ENCODE results near the genes BMPR1A and MMRN2.

GRCh38 chr10:85791346-85791760 lies 575.2 kb downstream of the GRID1 start:
- PRO-cap: no peak

GRCh38 chr10:86499723-86500980 lies 21.4 kb downstream of the WAPL start:
- PRO-cap: no peak

DNA sequence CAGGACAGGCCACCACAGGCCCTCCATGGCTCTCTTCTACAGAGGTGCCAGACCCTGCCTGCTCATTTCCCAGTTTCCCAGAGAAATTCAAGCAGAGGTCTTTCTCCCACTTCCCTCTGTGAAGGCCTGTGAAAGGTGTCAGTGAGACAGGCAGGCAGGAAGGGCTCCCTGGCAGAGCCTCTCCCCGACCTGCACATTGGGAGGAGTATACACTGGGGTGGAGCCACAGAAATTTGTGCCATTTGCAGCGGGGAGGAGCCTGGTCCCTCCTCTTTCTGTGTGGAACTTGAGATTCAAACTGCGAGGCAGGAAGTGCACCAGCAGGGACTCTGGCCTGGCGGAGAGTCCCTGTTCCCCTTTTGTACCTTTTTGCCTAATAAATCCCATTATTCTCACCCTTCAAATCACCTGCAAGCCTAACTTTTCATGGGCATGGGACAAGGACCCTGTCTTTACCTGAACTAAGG lies 54.6 kb upstream of the OPN4 start:
- PRO-cap: no peak

DNA sequence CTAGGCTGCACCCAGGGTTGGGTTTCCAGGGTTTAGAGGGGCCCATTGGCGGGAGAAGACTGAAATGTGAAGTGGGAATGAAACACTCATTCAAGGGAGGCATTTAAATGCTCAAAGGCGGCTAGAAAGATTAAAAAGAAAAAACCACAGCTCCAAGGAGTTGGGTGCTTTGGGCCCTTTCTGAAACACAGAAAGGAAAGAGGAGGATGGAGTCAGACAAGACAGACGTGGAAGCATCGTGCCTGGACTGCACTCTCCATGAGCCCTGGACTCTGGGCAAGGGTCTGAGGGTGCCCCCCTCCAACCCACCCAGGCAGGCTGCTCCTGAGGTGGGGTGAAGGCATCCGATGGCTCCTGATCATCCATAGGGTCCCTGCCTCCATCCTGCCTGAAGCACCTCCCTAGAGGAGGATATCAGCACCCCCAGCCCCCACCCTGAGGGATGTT lies 6.3 kb downstream of the LDB3 start:
- PRO-cap: no peak

GRCh38 chr10:86756384-86757213 lies at the start of gene BMPR1A:
Gene BMPR1A (plus strand): TSS chr10:86756619.
- PRO-cap: bidirectional peak, plus-strand start at chr10:86756619, minus-strand start at chr10:86756438

- PRO-cap: no peak
Observed at GRCh38 chr10:86957380-86958207, at the start of gene MMRN2. Gene MMRN2 (minus strand): TSS chr10:86957615.

DNA sequence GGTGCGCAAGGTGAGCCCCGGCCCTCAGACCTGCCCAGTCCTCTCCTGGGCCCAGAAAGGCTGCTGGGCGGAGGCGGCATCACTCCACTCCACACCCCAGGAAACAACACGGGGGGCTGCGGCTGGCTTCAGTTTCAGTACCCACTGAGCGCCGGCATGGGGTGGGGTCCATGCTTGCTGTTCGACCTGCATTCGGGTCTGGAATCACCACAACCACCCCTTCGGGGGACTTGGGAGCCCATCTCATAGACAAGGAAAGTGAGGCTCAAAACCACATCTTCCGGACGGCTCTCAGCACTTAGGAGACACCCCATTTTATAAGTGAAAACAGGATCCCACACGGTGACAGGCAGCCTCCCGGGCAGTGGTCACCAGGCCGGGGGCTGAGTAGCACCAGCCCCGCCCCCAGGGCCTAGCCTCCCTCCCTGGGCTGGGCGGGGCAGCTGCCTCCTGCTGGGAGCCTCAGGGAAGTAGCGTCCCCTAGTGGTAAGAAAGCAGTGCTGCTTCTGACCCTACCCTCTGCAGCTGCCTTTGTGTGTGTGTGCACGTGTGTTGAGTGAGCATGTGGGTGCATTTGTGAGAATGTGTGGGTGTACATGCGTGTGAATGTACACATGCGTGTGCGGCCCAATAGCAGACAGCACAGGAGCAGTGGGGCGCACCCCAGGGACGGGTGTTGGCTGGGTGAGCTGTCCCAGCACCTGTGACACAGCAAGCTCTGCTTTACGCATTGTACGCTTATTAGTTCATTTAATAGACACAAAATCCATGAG lies 1.9 kb downstream of the SNCG start:
- PRO-cap: no peak

DNA sequence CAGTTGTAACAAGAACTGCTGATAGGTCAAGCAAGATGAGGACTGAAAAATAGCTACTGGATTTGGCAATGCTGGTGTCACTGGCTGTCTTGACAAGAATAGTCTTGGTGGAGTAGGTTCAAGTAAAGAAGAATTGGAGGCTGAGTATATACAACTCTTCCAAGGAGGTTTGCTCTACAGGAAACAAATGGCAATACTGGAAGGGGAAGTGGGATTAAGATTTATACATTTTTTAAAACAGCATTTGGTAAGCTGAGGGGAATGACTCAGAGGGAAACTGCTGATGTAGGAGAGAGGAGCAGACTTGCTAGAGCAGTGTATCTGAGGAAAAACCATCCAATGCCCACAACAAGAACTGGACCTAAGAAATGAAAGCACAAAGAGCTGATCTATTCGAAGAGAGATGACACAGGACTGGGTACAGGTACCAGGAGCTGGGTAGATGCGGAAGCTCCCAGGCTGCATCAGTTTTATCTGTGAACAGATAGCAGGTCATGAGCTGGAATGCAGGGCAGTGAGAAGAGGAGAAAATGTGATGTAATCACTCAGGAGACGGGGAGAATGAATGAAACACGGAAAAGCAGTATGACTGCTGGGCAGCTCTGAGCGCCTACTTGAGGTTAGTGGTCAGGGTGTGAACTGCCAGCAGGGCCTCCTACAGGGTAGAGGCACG lies 34.5 kb downstream of the FAM25A start:
- PRO-cap: no peak

- PRO-cap: no peak
Observed at GRCh38 chr10:87082910-87083660, 11.6 kb downstream of the GLUD1 start.

GRCh38 chr10:87083733-87084266 lies 10.8 kb downstream of the GLUD1 start:
- PRO-cap: no peak

GRCh38 chr10:87116090-87117026 lies 21.4 kb downstream of the SHLD2 start:
- PRO-cap: no peak

GRCh38 chr10:87505770-87506441 lies 1.2 kb downstream of the MINPP1 start:
- PRO-cap: no peak

- PRO-cap: no peak
Observed at GRCh38 chr10:87532373-87532681, 27.6 kb downstream of the MINPP1 start.

DNA sequence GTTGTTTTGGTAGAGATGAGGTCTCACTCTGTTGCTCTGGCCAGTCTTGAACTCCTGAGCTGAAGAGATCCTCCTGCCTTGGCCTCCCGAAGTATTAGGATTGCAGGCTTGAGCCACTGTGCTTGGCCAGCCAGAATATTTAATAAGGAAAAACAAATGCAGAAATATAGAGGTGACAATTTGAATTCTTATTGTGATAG lies 4.3 kb downstream of the PAPSS2 start:
- PRO-cap: no peak

DNA sequence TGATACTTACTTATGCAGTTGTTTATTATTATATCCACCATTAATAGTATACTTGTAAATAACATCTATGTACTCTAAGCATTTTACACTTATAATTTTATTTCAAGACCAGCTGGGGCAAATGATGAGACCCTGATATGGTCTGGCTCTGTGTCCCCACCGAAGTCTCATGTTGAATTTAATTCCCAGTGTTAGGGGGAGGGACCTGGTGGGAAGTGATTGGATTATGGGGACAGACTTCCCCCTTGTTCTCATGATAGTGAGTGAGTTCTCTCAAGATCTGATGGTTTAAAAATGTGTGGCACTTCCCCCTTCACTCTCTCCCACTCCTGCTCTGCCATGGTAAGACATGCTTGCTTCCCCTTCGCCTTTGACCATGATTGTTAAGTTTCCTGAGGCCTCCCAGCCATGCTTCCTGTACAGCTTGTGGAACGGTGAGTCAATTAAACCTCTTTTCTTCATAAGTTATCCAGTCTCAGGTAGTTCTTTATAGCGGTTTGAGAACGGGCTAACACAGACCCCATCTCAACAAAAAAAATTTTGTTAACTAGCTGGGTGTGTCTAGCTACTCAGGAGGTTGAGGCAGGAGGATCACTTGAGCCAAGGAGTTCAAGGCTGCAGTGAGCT lies 57.9 kb downstream of the ATAD1 start:
- PRO-cap: no peak

DNA sequence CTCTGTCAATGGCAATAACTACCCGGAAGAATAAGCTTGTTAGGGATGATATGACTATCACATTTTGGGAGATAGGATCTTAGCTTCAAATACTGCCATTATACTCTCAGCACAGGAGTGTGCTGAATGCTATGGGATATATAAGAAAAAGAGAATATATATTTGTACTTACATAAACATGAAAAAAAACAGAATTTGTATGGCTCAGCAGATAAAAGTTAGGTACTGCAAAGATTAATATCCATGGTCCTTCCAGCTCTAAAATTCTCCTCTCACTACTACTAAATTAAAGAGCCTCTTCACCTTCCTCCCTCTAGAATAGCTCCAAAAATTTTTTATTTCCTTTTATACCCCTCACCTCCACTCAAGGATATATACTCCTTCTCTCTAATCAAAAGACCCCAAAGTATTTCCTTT lies 2.6 kb downstream of the ATAD1 start:
- PRO-cap: no peak

DNA sequence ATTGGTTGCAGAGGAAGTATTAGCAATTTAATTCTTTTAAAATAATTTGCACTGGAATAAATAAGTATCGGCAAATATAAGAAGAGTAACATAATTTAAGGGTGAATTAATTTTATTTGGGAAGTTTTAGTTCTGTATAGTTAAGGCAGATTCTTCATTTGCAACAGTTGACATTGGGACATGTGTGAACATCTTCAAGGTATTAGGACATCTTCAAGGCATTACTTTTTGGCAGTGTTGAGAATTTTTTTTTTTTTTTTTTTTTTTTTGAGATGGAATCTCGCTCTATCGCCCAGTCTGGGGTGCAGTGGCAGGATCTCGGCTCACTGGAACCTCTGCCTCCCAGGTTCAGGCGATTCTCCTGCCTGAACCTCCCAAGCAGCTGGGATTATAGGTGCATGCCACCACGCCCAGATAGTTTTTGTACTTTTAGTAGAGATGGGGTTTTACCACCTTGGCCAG lies 5.6 kb downstream of the PTEN start:
- PRO-cap: no peak

DNA sequence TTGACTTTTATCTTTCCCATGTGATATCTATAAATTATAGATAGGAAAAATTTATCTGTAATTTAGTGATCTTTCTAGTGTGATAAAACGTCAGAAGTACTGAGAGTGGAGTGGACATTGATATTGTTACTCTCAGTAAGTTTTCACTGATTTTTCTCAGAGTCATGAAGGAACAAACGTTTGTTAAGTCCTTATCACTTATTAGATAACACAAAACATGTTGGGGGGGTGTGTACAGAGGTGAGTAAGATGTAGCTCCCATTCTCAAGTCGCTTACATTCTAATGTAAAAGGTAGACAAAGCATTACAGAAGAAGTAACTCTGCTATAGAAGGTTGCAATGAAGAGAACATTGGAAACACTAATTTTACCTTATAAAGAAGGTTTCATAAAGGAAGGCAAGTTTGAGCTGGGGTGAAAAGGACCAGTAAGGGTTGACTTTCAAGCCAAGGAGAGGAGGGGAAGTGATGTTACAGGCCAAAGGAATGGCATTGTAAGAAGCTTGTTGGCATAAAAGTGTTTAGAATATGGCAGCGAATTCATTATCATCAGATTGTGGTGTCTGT lies 62.9 kb downstream of the PTEN start:
- PRO-cap: no peak

DNA sequence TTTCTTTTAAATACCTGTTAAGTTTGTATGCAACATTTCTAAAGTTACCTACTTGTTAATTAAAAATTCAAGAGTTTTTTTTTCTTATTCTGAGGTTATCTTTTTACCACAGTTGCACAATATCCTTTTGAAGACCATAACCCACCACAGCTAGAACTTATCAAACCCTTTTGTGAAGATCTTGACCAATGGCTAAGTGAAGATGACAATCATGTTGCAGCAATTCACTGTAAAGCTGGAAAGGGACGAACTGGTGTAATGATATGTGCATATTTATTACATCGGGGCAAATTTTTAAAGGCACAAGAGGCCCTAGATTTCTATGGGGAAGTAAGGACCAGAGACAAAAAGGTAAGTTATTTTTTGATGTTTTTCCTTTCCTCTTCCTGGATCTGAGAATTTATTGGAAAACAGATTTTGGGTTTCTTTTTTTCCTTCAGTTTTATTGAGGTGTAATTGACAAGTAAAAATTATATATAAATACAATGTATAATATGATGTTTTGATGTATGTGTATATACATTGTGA lies 69.5 kb downstream of the PTEN start:
- PRO-cap: no peak

DNA sequence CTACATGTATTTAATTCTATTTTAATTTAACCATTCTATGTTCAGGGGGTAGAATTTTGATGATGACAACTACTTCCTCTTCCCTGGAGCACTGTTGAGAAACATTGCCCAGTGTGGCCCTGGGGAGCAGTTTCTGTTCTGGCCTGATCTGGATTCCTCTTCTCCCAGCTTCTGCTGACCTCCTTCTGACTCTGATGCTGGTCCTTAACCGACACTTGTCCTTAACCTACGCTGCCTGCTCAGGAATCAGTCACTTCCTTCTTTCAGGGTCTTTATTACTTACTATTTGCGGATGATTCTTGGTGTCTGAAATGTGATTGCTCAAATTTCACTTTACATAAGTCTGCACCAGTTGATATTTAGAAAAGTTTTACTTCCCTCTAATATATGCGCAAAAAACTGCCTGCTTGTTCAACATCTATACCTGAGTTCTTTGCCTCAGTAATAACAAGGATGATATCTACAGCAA lies 164.1 kb downstream of the PTEN start:
- PRO-cap: no peak